ENCODE data around the gene CPSF4L.

GRCh38 chr17:72992858-72993275, 99.6 kb downstream of the SLC39A11 start:
- PRO-cap, 2 experiments, result no peak in any of the 2 experiments
- RAMPAGE, long total RNA, 5 experiments, result no peak in any of the 5 experiments

- PRO-cap, 2 experiments, result no peak in any of the 2 experiments
- RAMPAGE, long total RNA, 5 experiments, result no peak in any of the 5 experiments
Measured at GRCh38 chr17:73010854-73011443, 81.5 kb downstream of the SLC39A11 start.

DNA sequence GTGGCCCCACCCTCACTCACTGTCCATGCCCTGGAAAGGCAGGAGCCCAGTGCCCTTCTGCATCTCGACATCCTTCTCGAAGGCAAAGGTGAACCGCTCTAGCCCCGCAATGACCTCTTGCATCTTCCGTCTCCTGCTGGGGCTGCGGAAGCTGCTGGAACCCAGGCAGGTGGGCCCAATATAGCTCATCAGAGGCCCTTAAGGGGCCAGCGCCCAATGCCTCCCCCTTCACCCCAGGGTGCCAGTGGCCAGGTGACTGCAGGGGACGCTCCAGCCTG, at the start of gene CPSF4L:
CPSF4L (minus strand) TSS at position 185 of the 278 bp plus-strand sequence.
- PRO-cap, 2 experiments, result no peak in any of the 2 experiments
- RAMPAGE, long total RNA, 5 experiments, result no peak in any of the 5 experiments

GRCh38 chr17:73290561-73290968, 21.2 kb downstream of the CDC42EP4 start:
- PRO-cap, 2 experiments, result no peak in any of the 2 experiments
- RAMPAGE, long total RNA, 5 experiments, result no peak in any of the 5 experiments

DNA sequence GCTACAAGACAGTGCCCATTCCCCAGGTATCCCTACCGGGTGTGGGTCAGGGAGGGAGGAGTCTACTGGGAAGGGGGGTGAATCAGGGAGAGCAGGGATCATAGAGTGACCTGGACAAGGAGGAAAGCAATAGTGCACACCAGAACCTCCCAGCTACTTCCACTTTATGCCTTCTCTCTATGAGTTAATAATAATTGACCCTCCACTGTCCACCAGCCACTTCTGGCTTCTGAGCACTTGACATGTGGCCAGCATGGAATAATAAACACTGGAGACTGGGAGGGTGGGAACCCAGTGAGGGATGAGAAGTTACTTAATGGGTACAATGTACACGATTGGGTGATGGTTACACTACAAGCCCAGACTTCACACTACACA, 11.5 kb downstream of the CDC42EP4 start:
- PRO-cap, 2 experiments, result no peak in any of the 2 experiments
- RAMPAGE, long total RNA, 5 experiments, result no peak in any of the 5 experiments

- PRO-cap, 2 experiments, result peak in 2 of 2 experiments; most common plus-strand start chr17:73308476 (in 2); most common minus-strand start chr17:73308348 (in 2)
- RAMPAGE, long total RNA, 5 experiments, result no peak in any of the 5 experiments
Measured at GRCh38 chr17:73307976-73308867, 3.6 kb downstream of the CDC42EP4 start.

DNA sequence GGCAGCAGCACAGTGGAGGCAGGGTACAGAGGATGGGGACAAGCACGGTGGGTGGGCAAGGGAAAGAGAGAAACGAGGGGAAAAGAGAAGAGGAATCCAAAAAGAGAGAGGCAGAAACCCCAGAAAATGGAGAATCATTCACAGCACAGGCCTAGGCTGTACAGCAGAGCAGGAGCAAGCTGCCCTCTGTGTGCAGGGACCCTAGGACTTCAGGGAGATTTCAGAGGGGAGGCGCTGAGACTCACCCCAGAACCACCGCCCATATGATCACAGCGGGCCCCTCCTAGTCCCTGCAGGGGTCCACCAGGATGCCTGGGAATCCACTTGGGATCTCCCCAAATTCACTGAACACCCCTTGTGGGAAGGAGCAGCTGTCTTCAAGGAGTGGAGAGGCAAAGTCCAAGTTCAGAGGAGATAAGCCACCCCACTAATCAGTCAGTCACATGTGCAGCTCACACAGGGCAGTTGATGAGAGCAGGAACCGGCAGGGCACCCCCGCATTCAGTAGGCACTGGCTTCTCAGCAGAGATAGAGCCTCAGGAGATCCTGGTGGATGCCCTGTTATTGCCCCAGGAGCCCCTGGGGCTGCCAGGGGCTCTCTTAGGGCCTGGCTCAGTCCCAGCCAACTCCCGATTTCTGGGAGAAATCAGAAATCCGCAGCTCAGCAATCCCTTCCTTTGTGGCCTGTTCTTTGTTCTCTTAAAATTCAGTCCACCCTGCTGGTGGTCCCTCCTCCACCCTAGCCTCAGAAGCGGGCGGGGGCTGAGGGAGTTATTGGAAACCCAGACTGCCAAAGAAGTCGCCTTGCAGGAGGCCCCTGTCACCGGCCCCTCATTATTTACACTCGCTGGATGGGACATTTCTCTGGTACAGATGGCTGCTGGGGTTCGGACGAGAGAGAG, 2.0 kb downstream of the CDC42EP4 start:
- PRO-cap, 2 experiments, result peak in 2 of 2 experiments; most common plus-strand start position 464 of the sequence (in 2); most common minus-strand start position 211 of the sequence (in 1)
- RAMPAGE, long total RNA, 5 experiments, result no peak in any of the 5 experiments

- PRO-cap, 2 experiments, result peak in 1 of 2 experiments; most common plus-strand start chr17:73366326 (in 1); most common minus-strand start chr17:73366137 (in 1)
- RAMPAGE, long total RNA, 5 experiments, result no peak in any of the 5 experiments
Measured at GRCh38 chr17:73365907-73366550, 54.2 kb upstream of the CDC42EP4 start.

GRCh38 chr17:73401801-73402345, 90.1 kb upstream of the CDC42EP4 start:
- PRO-cap, 2 experiments, result no peak in any of the 2 experiments
- RAMPAGE, long total RNA, 5 experiments, result no peak in any of the 5 experiments

DNA sequence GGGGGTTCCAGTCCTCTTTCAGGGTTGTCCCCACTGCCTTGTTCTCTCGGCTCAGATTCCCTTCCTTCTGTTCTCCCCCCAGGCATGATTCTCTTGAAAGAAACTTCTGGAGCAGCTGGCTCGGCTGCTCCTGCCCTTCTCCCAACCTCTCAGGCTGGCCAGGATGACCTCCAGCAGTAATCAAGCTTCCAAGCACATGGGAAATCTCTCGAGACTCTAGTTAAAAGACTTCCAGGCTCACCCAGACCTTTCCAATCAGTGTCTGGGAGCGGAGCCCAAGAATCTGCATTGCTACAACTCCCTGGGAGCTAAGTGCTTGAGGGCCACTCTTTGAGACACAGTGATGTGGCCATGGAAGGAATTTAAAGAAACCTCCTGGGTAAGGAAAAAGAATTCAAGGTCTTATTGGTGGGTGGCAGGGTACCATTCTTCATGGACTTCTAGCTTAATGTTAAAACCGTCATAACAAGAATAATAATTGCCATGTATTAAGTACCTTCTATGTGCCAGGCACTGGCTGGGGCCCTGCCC, 3.4 kb downstream of the SDK2 start:
- PRO-cap, 2 experiments, result no peak in any of the 2 experiments
- RAMPAGE, long total RNA, 5 experiments, result no peak in any of the 5 experiments

GRCh38 chr17:73737724-73737941, 93.4 kb upstream of the SDK2 start:
- PRO-cap, 2 experiments, result peak in 1 of 2 experiments; most common plus-strand start chr17:73737868 (in 1)
- RAMPAGE, long total RNA, 5 experiments, result no peak in any of the 5 experiments

- PRO-cap, 2 experiments, result no peak in any of the 2 experiments
- RAMPAGE, long total RNA, 5 experiments, result no peak in any of the 5 experiments
Measured at GRCh38 chr17:73957055-73957457, 246.4 kb upstream of the RPL38 start.

- PRO-cap, 2 experiments, result no peak in any of the 2 experiments
- RAMPAGE, long total RNA, 5 experiments, result no peak in any of the 5 experiments
Measured at GRCh38 chr17:74208824-74209537, 4.4 kb upstream of the TTYH2 start.

GRCh38 chr17:74214658-74215198, 1.4 kb downstream of the TTYH2 start:
- PRO-cap, 2 experiments, result no peak in any of the 2 experiments
- RAMPAGE, long total RNA, 5 experiments, result no peak in any of the 5 experiments

- PRO-cap, 2 experiments, result no peak in any of the 2 experiments
- RAMPAGE, long total RNA, 5 experiments, result no peak in any of the 5 experiments
Measured at GRCh38 chr17:74243298-74243863, 30.0 kb downstream of the TTYH2 start.

DNA sequence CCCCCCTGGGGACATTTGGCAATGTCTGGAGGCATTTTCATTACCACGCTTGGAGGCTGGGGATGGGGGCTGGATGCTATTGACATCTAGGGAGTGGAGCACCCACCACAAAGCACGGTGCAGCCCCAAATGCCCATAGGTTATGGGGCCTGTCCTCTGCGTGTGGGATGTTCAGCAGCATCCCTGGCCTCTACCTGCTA, 17.9 kb upstream of the DNAI2 start:
- PRO-cap, 2 experiments, result no peak in any of the 2 experiments
- RAMPAGE, long total RNA, 5 experiments, result no peak in any of the 5 experiments

DNA sequence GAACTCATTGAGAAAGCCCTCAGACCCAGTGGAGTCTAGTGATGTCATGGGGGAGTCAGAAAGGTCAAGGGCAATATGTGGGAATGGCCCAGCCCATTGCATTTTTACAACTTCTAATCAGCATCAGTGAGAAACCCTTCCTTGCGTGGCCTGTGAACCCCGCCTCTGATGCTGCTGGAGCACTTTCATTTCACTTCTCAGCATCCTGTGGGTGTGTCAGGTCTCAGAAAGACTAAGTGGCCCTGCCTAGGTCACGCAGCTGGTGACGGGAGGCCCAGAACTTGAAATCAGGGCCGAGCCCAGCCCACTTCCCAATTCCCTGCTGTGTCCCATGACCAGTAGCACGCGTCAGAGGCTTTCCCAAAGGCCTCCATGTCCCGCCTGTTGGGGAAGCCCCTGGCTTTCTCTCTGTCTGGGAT, 6.1 kb downstream of the DNAI2 start:
- PRO-cap, 2 experiments, result no peak in any of the 2 experiments
- RAMPAGE, long total RNA, 5 experiments, result no peak in any of the 5 experiments

DNA sequence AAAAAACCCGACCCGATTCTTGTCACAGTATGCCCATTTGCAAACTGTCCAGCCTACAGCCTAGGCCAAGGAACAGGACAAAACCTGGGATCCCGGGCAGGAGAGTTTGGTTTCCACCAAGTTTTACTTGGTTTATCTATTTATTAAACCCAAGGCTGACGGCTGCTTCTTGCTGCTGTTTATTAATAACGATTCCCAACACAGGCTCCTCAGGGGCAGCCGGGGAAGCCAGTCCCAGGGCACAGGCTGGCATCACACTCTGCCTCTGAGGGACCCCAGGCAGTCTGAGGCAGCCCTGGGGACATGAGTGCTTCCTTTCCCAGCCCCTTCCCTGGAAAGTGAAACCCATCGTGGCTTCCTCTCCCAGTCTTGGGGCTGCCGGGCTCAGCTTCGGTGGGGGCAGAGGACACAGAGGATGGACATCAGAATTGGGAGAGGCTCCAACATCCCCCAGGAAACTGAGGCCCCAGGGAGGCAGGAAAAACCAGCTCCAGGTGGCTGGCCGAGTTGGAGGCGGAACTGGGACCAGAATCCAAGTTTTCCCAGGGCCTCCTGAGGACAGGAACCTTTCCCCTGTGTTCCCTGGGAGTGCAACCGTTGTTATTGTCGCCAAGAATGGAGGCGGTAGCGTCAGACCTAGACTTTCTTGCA, 984 bp upstream of the KIF19 start:
- PRO-cap, 2 experiments, result peak in 2 of 2 experiments; most common plus-strand start position 387 of the sequence (in 2)
- RAMPAGE, long total RNA, 5 experiments, result no peak in any of the 5 experiments

GRCh38 chr17:74427033-74427410, 4.9 kb upstream of the GPRC5C start:
- PRO-cap, 2 experiments, result peak in 2 of 2 experiments; most common plus-strand start chr17:74427327 (in 2); most common minus-strand start chr17:74427163 (in 1)
- RAMPAGE, long total RNA, 5 experiments, result no peak in any of the 5 experiments

DNA sequence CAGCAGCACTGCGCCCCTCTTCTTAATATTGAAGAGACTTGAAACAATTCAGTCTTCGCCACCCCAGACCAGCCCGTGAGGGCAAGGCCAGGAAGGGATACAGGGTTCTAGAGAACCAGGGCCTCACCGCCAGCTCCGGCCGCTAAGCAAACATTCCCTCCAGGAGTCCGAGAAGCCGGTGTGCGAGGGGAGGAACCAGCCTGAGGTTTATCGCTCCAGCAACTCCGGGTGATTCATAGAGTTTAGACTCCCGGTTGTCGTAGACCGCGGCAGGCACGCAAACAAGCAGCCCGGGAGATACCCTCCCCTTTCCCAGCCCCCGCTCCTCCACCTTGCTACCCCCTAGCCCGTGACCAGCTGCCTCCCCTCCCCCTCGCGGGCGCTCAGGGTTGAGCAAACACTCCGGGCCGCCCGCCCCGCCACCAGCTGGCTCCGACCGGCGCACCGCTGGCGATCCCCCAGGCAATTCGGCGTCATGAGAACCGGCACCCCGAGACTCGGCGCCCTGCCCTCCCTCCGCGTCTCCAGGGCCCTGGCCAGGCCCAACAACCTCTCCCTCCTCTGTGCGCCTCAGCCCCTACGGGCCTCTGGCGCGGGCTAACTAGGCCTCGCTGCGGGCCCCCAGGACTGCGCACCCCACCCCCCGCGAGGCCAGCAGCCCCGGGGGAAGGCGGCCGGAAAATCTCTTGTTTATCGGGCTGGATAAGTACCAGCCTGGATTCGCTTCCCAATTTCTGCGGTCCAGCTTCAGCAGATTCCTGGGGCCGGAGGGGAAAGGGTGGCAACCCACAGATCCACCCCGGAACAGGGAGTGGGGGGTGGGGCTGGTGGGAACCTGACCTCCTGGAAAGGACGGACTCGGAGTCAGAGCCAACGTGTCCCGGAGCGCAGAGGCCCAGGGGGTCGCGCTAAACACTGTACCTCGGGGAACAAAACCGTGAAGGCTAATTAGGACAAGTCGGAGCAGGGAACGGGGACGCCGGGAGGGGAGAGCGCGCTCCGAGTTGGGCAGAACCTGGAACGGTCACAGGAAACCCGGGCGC, 1.0 kb upstream of the GPRC5C start:
- PRO-cap, 2 experiments, result peak in 2 of 2 experiments; most common plus-strand start position 461 of the sequence (in 2); most common minus-strand start position 209 of the sequence (in 2)
- RAMPAGE, long total RNA, 5 experiments, result start-site peak on the plus strand in 1 of 5 experiments, centred at positions 481 to 865 of the sequence, 6 to 78 reads per replicate

Measured in thyroid gland (tissue), 7 donors.